ENCODE measurements around a stretch of chr21.

GRCh38 chr21:42722549-42723200 is 69.3 kb downstream of the PDE9A start:
- RRBS: no CpG with 5 or more reads among the region's 9 CpGs

DNA sequence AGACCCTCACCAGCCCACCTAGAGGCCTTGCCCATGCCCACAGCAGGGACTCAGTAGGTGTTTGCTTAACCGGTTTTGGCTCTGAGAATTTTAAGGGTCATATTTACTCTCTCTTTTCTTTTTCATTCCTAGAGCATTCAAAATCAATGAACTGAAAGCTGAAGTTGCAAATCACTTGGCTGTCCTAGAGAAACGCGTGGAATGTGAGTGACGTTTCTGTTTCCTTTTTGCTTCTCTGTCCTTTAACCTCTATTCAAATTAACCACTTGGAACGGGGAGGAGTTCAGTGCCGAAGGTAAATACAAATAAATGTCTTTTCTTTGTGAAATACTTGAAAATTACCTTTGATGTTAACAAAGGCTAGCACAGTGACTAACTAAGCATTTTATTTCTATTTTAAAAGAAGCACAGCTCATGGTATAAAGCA is 79.8 kb downstream of the PDE9A start:
- RRBS: no CpG with 5 or more reads among the region's 6 CpGs

DNA sequence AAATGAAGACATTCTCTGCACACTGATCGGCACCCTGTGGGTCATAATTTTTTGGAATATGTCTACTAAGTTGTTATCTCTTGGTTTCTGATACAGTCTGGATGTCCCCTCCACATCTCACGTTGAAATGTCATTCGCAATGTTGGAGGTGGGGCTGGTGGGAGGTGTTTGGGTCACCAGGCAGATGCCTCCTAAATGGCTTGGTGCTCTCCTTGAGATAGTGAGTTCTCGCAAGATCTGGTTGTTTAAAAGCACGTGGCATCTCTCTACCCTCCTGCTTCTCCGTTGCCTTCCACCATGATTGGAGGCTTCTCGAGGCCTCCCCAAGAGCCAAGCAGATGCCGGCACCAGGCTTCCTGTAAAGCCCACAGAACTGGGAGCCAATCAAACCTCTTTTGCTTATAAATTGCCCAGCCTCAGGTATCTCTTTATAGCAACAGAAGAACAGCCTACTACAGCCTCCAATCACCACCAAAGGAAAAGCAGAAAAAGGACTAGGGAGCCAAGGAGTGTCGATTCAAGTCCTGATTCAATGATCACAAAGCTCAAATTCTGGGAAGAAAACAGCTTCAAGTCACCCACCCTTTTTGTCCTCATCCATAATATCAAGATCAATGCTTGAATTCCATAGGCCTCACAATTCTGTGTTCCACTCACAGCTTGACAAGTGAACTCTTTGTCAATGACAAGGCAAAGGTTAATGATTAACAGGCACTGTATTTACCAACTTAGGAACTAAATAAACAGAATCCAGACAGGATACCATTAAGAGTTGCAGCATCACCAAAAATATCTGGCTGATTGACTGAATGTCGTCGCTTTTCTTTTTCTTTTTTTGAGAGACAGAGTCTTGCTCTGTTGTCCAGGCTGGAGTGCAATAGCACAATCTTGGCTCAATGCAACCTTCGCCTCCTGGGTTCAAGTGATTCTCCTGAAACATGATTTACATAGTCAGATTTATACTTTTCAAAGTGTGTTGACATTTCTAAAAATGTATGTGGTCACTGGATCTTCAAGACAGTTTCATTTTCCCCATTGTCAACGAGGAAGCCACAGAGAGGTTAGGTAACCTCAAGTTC is 80.7 kb downstream of the PDE9A start:
- RRBS: no CpG with 5 or more reads among the region's 13 CpGs

DNA sequence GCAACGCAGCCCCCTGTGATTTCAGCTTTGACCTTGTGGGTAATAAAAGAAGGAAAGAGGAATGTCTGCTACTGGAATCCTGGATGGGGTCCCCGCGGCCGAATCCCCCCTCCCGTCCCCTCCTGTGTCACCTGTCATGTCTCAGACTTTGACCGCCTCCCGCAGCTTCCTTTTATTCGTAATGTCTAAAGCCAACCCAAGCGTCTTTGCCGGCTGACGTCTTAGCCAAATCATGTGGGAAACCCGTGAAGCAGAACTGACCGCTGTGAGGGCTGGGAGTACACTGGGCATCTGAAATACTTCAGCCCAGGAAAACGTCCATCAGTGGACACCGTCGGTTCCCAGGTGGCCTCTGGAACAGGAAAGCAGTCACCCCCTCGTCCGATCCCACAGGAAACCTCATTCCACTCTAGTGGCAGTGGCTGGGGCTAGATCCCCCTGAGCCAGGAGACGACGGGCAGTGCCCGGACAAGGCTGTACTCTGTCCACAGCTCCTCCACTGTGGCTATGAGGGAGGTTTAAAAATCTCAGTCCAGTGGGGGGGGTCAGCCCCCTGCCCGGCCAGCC is 101.3 kb downstream of the WDR4 start:
- RRBS: no CpG with 5 or more reads among the region's 22 CpGs

DNA sequence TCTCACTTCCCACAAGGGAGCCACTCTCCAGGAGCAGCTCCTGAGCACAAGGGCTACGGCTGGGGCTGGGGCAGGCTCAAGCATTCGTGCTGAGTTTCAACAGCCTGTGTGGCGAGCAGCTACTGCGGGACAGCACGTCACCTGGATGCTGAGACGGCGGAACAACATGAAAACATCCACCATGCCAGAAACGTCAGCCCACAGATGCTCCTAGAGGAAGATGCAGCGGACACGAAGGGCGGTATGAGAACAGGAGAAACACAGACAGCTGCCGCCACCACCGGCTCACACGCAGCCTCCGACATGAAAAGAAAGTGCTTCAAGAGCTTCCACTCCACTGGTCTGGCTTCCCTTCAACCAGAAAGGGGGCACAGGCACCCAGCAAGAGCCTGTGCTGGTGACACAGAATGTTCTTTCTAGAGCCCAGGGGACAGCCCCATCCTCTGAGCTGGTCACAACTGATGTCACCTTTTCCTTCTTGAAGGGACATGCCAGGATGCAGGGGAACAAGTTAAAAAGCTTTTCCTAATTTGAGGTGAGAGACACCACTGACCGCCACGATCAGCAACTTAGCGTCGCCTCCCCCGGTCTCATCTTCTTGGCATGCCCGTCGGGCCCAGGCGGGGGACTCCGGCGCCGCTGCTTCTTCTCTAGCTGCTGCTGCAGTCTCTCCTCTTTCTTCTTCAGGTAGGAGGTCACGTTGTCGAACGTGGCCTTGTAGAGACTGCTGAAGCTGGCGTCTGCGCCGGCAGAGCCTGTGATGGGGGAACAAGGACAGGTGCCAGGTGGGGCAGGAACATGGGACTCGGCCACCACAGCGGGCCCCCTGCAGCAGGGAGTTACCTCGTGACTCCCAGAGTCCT is 29.6 kb downstream of the WDR4 start:
- RRBS: 96% methylated on average over 5 of the region's 35 CpGs

- RRBS: no CpG with 5 or more reads among the region's 11 CpGs
Observed at GRCh38 chr21:42980991-42981689, 6.8 kb downstream of the PKNOX1 start.

DNA sequence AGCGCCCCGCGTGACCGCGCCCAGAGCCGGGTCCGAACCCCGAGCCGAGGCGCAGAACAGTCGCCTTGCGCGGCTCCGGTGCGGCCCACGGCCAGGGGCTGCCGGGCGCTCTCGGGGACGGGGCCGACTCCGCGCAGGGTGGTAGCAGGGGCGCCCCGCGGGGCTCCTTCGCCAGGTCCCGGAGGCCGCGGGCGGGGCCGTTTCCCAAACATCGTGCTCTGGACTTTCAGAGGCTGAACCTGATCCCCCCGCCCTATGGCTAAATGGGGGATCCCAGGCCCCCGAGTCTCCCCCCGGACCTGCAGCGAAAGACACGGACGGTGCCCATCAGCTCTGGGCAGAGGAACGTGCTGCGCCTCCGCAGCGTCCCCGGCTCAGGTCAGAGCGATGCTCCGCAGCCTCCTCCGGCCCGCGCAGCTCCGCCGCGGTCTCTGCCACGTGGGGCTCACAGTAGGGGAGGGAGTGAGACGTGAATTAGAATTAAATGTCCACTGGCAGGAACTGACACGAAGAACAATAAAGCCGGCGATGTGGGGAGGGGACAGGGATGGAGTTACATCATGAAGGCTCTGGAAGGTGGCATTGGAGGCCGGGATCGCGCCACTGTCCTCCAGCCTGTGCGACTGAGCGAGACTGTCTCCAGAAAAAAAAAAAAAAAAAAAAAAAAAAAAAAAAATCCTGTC is 947 bp upstream of the CBS start:
- RRBS: 83% methylated on average over 39 of the region's 62 CpGs

- RRBS: 67% methylated on average over 3 of the region's 16 CpGs
Observed at GRCh38 chr21:43188670-43189282, 20.0 kb downstream of the CRYAA start.

GRCh38 chr21:43194872-43195625 is 26.2 kb downstream of the CRYAA start:
- RRBS: no CpG with 5 or more reads among the region's 30 CpGs

GRCh38 chr21:43353816-43354536 is 73.0 kb downstream of the SIK1 start:
- RRBS: no CpG with 5 or more reads among the region's 21 CpGs

- RRBS: 12% methylated on average over 4 of the region's 48 CpGs
Observed at GRCh38 chr21:43360852-43362130, 65.6 kb downstream of the SIK1 start.

- RRBS: 2% methylated on average over 15 of the region's 43 CpGs
Observed at GRCh38 chr21:43362131-43362826, 64.7 kb downstream of the SIK1 start.

GRCh38 chr21:43363025-43363287 is 64.0 kb downstream of the SIK1 start:
- RRBS: no CpG with 5 or more reads among the region's 8 CpGs

GRCh38 chr21:43600441-43601045 is 35.6 kb downstream of the H2BC12L start:
- RRBS: no CpG with 5 or more reads among the region's 5 CpGs

DNA sequence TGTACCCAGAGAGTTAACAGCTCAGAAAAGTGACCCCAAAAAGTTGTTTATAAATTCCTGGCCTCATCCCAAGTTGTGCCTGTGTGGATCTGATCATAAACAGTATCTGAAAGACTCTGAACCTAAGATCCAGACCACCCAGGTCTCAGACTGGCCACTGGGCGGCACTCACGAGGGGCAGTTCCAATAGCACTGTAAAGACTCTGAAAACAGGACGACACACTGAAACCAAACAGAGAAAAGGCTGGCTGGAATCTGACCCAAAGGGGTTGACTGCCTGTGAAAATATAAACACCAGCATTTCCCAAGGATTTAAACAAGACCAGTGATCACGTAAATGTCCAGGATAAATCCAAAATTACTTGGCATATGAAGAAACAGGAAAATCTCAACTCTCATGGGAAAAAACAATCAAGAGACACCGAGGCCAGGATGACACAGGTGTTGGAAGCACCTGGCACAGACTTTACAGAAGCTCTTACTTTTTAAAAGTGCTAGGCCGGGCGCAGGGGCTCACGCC is 47.0 kb downstream of the H2BC12L start:
- RRBS: no CpG with 5 or more reads among the region's 8 CpGs

- RRBS: no CpG with 5 or more reads among the region's 8 CpGs
Observed at GRCh38 chr21:43660527-43661027, 1.2 kb downstream of the RRP1B start.

DNA sequence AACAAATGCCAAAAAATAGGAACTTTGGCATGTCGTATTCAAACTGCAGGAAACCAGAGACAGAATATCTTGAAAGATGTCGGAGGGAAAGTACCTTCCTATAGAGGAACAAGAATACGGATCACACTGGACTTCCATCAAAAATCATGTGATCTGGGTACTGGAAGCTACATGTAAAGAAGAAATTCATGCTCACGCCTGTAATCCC is 7.8 kb upstream of the PDXK start:
- RRBS: no CpG with 5 or more reads among the region's 4 CpGs

DNA sequence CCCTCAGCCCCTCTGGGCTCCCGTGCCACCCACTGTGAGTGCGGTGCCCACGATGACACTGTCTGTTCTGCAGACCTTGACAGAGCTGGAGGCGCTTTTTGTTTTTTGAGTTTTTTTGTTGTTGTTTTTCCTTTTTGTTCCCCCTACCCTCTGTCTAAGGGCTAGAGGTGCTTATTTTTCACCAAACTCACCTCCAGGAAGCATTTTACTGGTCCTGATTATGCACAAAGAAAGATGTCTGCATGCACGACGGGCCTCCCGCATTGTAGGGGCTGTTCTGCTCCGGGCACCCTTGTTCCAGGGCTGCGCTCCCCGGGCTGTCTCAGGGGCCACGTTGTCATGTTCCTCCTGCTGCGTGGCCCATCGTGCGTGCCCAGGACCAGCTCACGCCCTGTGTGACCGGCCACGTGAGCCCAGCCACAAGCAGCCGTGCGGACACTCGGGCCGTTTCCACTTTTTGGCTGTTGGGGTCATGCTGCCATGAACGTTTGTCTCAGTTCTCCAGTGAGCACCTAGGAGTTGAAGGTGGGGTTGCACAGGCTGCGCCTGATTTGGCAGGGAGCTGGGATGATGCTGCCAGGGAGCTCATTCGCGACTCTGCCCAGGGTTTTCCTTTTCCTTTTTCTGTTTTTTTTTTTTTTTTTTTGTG is 17.2 kb downstream of the PDXK start:
- RRBS: no CpG with 5 or more reads among the region's 25 CpGs

- RRBS: no CpG with 5 or more reads among the region's 24 CpGs
Observed at GRCh38 chr21:43737378-43738064, 18.6 kb downstream of the PDXK start.

DNA sequence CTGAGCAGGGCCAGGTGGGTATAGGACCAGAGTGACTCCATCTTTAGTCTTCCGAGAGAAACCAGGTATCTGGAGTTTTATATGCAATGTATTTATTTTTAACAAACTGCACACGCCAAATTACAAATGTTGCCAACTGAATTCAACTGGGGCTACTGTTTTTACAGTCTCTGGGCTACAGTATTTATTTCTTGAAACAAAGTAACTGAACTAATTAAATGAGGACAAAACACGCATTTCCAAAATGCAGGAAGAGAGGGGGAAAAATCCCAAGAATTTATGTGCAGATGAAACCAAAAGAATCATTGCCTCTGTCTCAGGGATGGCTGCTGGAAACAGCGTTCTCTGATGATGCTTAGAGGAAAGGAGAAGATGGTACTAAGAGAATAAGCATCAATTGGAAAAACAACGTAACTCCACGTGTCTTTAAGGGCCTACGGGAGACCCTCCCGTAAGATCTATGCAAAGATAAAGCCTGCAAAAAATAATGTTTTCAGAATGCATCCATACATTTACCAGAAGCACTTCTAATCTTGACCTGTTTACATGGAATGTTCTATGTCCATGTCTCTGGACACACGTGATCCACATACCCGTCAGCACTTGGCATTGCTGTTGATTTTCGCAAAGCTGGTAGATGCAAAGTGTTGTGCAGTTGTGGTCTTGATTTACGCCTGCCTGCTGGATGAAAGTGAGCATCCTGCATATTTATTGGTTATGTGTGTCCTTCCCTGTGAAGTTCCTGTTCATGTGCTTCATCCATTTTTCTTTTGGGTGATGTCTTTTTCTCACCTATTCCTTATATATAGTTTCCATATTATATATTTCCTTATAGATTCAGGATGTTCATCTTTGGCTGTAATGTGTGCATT is 6.2 kb downstream of the AGPAT3 start:
- RRBS: no CpG with 5 or more reads among the region's 12 CpGs